Kidney epithelial cell (primary cell): Measurements from ENCODE around the genes NSUN6 and NEBL.

DNA sequence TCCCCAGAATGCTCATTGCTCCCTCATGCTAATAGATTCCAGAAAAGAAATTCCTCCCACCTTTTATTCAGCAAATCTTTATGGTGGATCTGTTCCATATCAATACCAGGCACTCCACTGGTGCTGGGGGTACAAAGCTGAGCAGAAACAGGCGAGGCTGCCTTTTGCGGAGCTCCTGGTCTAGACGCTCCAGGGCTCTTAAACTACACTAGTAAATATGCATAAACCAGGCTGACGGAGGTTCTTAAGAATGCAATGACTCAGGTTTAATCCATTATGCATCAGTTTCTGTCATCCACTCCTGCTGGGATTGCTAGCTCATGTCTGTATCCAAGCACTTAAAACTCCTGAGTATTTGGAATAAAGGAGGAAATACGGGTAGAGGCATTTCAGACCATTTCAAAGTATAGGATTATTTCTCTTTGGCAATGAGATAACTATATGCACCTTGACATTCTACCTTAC is 21.6 kb upstream of the MRC1 start:
- RAMPAGE, long total RNA, result no peak
- RRBS, result no CpG with 5 or more reads among the region's 5 CpGs

DNA sequence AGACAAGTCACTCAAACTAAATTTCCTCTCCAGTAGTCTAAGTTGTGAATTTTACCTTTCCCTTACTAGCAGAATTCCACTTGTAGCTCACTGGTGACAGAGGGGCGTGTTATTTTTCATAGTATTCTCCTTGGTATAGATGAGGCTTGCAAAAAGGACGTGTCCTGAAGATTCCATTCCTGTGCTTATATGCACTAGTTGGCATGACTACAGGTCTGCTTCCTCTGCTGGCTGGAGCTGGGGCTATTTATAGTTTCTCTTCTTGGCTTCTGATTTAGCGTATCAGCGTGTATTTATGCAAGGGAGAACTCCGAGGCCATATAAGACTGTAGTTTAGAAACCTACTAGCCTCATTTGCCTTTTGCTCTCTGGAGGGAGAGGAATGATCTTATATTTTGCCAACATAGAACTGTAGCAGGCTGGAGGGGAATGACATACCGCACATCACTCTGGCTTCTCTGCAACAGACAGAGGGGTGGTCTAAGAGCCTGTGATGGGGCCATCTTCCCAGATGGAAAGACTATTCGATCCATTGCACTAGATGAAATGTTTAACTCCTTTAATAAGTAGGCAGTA is 39.7 kb downstream of the CACNB2 start:
- RAMPAGE, long total RNA, result no peak
- RRBS, result no CpG with 5 or more reads among the region's 7 CpGs

DNA sequence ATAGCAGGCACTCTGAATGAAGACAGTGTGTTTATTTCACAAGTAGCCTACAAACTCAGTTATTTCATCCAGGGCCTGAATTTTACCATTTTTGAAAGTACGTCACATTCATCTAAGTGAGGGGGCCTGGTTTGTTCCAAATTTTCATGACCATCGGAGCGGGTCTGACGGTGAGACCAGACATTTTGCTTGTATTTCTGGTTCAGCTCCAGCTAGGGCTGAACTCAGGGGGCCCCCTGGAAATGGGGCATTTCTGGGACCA is 74.9 kb downstream of the CACNB2 start:
- RAMPAGE, long total RNA, result no peak
- RRBS, result no CpG with 5 or more reads among the region's 4 CpGs

DNA sequence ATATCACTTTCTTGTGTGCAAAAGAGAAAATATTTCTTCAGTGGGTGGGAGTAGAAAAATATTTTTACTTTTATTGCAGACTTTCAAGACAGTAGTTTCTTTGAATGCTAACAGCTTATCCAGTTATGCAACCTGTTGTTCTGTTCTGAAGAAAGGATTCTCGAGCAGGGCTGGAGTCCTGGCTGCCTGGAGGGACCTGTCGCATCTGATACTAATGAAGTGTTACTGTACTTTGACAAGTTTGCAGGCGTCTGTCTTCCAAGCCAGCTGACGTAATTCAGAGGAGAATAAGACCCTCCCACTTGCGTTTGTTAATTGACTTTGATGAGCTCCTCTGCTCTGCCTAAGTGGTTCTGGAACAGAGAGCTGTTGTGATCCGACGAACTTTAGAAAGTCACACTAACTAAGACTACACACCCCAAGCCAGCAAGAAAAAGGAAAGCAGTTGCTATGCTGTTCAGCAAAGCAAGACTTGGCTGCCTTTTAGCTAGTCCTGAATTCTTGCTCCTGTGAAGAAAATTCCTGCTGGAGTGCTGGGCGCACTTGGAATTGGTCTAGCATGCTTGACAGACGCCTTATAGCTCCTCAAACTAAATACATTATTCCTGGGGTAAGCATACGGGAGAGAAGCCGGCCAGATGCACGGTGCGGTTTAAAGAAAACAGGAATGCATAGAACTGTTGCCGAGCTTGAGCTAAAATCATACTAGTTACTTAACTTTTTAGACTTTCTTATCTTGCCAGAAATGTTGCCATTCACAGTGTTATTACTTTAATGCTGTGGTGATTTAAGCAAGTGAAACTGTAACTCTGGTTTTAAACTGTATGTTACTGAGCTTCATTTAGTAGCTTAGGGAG is 200.4 kb downstream of the CACNB2 start:
- RAMPAGE, long total RNA, result no peak
- RRBS, result no CpG with 5 or more reads among the region's 14 CpGs

DNA sequence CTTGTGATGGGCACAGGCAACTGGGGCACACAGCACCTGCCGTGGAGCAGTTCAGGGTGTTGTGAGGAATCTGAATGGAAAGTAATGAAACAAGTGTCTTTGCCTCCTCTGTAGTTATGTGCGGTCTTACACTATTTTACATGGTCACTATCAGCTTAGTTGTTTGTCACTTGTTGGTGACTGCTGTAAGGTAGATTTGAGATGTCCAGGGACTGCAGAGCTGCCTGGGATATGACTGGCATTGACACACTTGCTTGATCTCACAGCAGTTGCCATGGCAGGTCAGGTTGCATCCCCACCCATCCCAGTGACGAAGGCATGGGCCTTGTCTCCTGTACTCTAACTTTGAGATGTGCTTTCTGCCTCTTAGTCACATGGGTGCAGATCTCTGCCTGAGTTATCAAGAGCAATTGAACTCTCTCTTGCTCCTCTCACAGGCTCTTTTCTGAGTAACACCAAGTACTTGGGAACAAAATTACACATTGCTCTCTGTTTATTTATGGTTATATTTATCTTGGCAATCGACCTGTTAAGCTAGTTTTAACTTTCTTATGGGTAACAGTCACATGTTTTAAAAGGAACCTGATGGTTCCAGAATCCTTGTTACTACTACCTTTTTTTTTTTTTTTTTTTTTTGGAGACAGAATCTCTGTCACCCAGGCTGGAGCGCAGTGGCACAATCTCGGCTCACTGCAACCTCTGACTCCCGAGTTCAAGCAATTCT is 237.4 kb downstream of the NSUN6 start:
- RAMPAGE, long total RNA, result no peak
- RRBS, result no CpG with 5 or more reads among the region's 7 CpGs

GRCh38 chr10:18519360-18520241 is 131.8 kb downstream of the NSUN6 start:
- RAMPAGE, long total RNA, result no peak
- RRBS, result no CpG with 5 or more reads among the region's 4 CpGs

DNA sequence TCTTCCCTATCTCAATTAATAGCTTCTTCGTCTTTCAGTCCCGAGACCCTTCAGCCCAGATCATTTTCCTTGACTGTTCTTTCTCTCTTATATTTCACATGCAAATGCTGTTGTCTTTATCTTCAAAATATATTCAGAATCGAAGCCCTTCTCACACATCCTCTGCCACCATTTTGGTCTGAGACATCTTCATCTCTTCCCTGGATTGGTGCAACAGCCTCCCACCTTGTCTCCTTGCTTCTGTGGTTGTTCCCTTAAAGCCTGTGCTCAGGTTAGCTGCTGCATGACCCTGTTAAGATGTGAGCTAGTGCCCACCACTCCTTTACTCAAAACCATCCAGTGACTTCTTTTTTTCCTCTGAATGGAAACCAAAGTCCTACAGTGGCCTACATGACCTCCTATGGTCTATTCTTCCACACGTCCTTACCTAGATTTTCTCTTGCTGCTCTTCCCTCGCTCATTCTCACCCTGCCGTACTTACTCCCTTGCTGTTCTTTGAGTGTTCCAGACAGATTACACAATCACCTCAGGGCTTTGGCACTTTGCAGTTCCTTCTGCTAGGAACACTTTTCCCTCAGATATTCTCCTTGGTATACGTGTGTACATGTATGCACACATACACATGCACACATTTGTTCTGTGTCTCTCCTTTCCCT is 131.0 kb downstream of the NSUN6 start:
- RAMPAGE, long total RNA, result no peak
- RRBS, result no CpG with 5 or more reads among the region's 7 CpGs

DNA sequence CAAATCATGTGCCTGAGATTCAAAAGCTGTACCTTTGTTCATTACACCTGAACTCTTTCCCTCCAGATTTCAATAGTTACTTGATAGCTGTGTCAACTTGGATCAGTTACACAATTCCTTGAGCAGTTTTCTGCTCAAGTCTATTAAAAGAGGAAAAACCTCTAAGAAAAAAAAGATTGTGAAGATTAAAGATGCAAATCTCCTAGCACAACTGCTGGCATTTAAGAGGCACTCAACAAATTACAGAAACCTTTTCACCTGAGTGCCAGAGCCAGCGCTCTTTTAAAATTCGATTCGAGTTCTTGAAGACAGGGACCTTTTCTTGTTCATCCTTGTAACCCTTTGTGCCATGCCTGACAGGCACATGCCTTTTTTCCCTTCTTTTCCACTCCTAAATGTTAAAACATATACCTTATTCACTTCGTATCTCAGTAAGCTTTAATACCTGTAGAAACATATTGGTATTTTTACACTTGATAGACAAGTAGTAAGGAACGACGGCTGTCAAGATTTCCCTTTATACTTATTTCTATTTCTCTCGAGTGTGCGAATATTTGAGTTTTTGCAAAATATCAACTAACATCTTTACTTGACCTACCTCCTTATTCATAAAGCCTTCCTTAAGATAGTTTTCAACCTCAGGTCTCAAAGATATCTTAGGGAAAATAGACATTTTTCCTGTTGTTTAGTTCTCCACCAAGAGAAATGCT is 701 bp downstream of the NSUN6 start:
- RAMPAGE, long total RNA, result no peak
- RRBS, result no CpG with 5 or more reads among the region's 8 CpGs

DNA sequence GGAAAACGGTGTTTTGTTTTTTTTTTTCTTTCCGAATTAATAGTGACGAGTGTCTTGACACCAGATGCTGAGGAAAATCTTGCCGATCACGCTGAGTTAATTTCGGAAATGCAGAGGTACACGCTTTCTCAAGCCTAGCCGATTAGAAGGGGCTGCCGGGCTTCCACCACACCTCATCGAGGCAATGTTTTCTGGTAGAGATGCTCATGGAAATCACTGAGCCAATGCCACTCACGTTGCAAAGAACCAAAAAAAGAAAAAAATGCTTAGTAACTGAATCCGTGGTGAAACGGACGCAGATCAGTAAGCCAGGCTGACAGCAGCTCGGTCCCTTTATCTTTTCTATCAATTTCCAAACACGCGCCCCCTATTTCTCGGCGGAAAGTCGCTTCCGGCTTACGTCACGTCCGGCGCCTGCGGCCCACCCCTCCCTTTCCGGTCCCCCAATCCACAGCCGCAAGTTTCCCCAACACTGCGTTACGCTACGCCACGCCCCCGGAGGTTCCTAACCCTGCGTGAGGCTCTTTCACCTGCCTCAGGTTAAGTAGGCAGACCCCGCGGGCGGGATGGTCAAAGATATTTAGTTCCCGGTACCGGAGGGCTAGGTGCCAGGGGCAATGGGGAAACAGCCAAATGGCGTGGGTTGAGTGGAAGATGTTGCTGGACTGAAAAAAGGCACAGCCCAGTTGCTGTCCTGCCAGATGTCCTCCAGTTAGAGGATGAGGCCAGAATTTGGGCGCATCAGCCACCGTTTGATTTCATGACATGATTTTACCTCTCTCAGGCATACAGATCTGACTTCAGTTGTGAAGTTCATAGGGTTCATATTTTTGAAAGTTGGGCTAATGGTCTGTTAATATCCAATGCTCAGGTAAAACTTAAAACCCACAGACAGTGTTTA is at the start of gene NSUN6:
Gene NSUN6 (minus strand): TSS at position 347 of the 901 bp plus-strand sequence.
- RAMPAGE, long total RNA, result start-site peak on the minus strand centred at position 373 of the sequence, 10 bp wide, 27 and 32 reads in 2 replicates
- RRBS, result 1% methylated on average over 12 of the region's 42 CpGs

- RAMPAGE, long total RNA, result no peak
- RRBS, result no CpG with 5 or more reads among the region's 1 CpG
Measured at GRCh38 chr10:19046665-19046994, 2.0 kb upstream of the MALRD1 start.

GRCh38 chr10:19203711-19204094 is 155.1 kb downstream of the MALRD1 start:
- RAMPAGE, long total RNA, result no peak
- RRBS, result no CpG with 5 or more reads among the region's 4 CpGs

DNA sequence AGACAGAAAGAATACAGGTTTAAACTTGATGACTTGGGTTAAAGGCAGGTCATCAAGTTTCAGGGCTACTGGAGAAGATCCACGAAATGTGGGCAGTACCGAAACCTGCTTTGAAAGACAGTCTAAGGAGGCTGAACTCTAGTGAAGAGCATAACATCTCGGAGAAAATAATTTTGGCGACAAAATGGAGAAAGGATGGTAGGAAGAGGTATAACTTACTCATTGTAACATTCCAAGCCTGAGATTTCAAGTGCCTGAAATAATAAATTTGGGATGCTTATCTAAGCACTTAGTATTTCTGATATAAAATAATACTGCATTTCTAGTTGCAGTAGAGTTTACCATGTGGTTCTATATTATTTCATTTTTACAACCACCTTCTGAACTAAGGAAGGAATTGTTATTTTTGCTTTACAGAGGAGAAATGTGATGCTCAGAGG is 26.5 kb upstream of the PLXDC2 start:
- RAMPAGE, long total RNA, result no peak
- RRBS, result no CpG with 5 or more reads among the region's 4 CpGs

- RAMPAGE, long total RNA, result no peak
- RRBS, result no CpG with 5 or more reads among the region's 4 CpGs
Measured at GRCh38 chr10:19941070-19941669, 124.9 kb downstream of the PLXDC2 start.

DNA sequence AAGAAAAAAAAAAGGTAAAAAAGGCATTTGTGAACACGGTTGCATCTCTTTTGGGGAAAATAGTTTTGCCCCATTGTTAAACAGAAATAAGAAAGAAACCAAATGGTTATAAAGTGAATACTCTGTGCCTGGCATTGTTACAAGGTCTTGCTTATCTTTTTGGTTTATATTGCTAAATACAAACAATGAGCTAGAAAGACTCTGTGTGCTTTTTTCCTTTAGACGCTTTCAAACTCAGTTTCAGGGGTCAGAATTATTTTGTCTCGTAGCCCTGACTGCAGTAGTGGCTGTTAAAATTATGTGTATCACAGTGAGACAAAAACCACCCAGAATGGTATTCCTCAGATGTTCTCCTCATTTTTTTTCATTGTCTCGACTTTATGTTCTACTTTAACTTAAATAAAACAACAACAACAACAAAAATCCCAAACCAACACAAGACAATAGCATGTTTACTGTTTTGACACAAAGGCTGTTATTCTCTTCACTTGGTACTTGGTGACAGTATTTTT is 190.0 kb downstream of the PLXDC2 start:
- RAMPAGE, long total RNA, result no peak
- RRBS, result no CpG with 5 or more reads among the region's 4 CpGs

DNA sequence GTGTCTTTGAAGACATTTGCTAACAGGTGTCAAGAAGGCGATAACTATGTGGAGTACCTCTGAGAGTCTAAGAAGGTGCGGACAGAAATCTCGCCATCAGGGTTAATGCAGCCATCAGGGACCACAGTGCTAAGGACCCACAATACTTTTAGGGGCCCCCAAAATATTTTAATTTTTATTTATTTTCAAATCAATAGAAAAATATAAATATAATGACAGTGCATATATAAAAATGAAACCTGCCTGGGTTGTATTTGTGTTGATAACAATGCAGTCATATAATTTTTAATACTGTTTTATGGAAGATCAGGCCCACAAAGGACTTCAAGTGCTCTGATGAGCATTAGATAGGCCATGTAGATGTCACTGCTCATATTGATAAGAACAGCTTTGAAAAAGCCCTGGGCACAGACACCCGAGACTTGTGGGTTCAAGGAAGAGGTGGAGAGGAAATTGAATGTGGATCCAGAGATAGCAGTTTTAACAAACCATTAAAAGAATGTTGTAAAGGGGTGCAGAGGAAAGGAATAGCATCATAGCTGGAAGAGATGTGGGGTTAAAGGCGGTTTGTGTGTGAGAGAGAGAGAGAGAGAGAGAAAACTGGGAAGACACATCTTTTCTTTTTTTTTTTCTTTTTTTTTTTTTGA is 286.9 kb downstream of the PLXDC2 start:
- RAMPAGE, long total RNA, result no peak
- RRBS, result no CpG with 5 or more reads among the region's 5 CpGs

DNA sequence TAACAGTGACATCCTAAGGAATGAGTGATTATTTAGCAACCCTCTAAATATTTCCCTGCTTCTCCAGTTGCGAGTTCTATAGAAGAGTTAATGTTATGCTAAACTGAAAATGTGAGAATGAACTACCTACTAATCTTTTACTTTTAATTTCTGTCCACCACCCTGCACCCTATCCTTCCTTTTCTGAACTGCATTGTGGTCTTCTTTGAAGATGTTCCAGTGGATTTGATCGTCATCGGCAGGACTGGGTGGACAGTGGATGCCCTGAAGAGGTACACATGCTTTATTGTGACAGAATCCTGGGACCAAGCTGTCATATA is 395.2 kb downstream of the PLXDC2 start:
- RAMPAGE, long total RNA, result no peak
- RRBS, result no CpG with 5 or more reads among the region's 3 CpGs

DNA sequence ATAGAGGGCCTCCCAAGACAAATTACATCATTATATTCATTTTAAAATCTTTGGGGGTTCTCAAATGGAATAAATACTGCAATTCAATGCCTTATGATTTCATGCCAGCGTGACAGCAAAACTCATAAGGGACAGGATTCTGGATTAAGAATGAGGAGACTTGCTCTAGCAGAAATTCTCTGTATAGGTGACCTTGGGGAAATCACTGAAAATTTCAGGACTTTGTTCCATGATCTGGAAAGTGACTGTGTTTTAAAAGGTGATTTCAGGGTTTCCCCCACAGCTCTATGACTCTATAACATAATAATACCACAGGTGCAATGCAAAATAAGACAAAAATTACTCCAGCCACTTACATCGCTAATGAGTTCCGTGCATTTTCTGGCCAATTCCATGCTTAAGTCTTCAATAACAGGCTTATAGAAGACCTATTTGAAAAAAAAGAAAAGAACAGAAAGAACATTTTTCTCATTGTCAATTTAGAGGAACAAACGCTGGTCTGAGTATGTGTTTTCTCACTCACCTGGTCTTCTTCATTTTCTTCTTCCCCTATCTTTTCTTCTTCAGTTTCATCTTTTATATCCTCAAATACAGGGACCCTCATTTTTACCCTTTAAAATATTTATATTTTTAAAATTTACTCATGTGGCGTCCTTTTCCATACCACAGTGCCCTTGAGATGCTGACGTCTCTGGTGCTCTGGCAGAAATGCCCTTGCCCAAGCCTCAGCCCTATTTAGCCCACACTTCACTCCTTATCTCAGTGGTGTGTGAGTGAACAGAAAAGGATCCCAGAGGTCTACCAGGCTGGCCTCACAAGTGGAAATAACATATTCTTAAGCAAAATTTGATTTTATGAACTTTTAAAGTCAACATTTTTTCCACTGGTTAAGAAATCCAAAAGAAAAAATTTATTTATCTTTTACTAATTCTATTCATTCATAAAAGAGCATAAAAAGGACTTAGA is at the start of gene NEBL:
Gene NEBL (minus strand): TSS at position 710 of the 966 bp plus-strand sequence.
- RAMPAGE, long total RNA, result no peak
- RRBS, result no CpG with 5 or more reads among the region's 6 CpGs

- RAMPAGE, long total RNA, result no peak
- RRBS, result no CpG with 5 or more reads among the region's 14 CpGs
Measured at GRCh38 chr10:21100061-21100776, 203.1 kb upstream of the NEBL start.

DNA sequence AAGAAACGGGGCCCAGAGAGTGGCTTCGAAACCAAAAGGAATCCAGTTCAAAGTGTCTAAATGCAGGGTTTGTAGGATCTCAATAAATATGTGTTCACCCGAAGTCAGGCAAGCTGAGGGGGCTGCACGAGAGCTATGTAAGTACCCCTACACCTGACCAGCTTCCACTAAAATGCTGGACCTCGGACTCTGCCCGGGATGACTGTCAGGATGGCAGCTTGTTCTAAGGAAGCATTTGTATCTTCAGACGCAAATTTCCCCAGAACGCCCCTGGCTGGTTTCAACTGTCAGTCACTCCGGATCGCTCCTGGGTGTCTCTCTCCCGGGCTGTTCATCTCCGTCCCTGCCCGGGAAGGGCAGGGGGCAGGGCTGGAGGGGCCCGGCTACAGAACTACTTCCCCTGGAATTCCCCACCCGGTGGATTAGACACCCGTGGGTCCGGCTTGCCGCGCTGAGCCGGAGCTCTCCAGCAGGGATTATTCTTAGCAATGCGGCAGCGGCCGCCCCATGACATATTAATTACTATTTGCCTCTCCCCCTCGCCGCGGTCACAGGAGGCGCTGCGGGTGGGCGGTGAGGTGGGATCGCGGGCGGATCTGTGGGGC is 275.8 kb upstream of the NEBL start:
- RAMPAGE, long total RNA, result no peak
- RRBS, result 3% methylated on average over 3 of the region's 32 CpGs

- RAMPAGE, long total RNA, result no peak
- RRBS, result no CpG with 5 or more reads among the region's 8 CpGs
Measured at GRCh38 chr10:21364148-21364805, 161.2 kb downstream of the SKIDA1 start.